Neuron (in vitro differentiated cells): ENCODE data around the genes FIBCD1, LAMC3 and FAM78A.

DNA sequence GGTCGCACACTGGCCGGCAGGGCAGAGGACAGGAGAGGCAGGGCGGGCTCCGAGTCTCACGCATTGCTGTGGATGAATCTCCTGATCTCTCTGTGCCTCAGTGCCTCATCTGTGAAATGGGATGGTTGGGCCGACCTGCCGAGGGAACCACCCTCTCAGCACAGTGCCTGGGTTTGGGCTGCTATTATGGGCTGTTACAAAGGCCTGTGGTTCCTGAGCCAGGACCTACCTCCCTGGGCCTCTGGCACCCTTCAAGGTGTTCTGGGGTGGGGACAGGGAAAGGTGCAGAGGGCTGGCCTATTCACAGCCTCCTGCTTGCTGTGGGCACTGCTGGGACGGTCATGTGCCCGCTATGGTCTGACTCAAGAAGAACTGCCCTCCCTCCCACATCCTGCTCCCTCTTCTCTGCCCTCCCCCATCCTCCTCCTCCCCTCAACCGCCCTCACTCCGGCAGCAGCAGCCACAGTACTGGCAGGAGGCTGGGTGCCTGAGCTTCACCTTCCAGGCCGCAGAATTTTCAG lies 43.4 kb downstream of the NCS1 start:
- PRO-cap = no peak

DNA sequence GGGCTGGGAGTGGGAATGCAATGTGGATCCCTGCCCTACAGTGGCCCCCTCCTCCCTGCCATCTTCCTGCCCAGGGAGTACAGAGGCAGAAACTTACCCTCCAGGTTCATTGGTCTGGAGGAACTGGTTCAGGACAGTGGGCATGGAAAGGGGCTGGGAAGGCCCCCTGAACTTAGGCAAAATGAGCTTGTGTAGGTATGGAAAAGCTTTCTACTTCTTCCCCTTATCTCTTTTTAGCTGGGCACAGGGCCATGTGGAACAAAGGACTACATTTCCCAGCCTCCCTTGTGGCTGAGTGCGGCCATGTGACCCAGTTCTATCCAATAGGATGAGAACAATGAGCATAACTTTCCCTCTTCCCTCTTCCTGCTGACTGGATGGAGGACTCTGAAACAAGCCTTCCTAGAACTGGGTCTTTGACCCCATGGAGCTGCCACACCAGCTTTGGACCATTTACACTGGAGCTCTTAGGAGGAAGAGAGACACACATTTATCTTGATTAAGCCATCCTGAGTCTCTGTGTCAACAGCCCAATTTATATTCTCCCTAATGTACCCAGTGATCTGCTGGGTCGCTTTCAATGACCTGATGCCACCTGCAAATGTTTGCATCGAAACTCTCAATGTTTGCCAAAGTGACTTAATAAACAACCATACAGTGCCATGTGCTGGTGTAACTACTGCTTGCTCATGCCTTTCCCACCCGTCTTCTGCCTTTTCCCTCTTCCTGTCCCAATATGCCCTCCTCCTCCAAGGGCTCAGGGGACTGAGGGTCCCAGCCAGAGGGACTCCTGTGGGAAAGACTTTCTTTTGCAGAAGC lies 24.9 kb upstream of the HMCN2 start:
- PRO-cap = no peak

DNA sequence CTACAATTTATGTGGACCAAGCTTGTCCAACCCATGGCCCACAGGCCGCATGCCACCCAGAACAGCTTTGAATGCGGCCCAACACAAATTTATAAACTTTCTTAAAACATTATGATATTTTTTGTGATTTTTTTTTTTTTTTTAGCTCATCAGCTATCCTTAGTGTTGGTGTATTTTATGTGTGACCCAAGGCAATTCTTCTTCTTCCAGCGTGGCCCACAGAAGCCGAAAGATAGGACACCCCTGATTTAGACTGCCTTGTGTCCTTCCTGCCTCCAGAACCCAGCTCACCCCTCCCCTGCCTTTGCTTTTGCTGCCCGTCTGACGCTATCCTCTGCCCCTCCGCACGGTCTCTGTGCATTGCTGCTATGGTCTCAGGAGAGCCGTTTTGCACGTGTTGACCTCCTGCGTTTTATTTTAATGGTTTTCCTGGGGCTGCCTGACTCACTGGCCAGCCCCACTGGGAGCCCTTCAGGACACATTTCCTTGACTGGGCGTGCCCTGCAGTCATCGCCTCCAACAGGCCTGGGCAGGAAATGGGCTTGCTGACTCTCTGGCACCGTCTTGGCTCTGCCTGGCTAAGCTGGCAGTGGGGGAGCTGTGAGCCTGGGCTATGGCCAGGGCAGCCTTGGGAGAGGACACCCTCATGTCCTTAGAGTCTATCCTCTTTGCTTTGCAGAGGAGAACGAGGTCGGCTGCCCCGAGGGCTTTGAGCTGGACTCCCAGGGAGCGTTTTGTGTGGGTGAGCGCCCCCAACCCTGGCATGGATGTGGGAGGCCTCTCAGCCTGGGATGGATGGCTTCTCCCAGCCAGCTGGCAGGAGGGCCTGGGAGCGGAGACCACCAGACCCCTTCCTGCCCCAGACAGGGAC lies 17.9 kb upstream of the ASS1 start:
- PRO-cap = no peak

GRCh38 chr9:130626243-130626775 lies 38.1 kb upstream of the PRDM12 start:
- PRO-cap = no peak

- PRO-cap = no peak
Observed at GRCh38 chr9:130714061-130715245, 20.9 kb downstream of the EXOSC2 start.

- PRO-cap = no peak
Observed at GRCh38 chr9:130913044-130913750, 16.6 kb upstream of the QRFP start.

GRCh38 chr9:130938321-130939523 lies at the start of gene FIBCD1:
TSS of gene FIBCD1 (minus strand) at chr9:130939247.
- PRO-cap = no peak

- PRO-cap = no peak
Observed at GRCh38 chr9:131009034-131009757, at the start of gene LAMC3. TSS of gene LAMC3 (plus strand) at chr9:131009174.

DNA sequence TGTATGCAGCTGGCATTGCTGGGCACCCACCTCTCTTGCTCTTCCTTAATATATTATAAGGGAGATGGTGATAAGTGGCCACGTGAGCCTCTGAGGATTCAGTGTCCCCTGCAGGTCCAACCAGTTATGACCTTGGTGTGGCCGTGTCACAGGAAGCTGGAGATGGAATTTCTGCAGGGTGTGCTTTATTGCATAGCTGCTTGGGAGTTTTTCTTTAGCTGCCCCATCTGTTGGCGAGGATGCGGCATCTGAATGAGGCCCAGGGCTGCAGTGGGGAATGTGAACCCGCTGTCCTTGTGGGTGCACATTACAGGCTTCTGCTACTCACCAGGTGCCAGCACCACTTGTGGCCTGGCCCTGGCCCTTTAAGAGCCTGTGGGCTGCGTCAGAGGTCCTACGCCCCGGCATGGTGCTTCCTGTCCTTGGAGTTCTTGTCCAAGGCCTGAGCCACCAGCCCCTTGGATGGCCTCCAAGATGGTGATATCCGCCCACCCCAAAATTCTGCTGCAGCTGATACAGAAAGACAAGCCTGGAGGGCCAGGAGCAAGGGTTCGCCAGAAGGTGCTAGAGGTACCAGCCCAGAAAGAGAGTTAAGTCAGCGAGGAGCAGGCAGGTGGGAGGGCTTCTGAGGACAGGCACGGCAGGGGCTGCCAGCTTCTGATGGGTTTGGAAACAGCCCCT lies 6.2 kb downstream of the AIF1L start:
- PRO-cap = no peak

GRCh38 chr9:131162159-131163360 lies 37.2 kb downstream of the NUP214 start:
- PRO-cap = no peak

GRCh38 chr9:131197229-131197763 lies 71.9 kb downstream of the NUP214 start:
- PRO-cap = no peak

- PRO-cap = no peak
Observed at GRCh38 chr9:131218913-131220123, 57.0 kb downstream of the FAM78A start.

GRCh38 chr9:131237643-131238355 lies 38.5 kb downstream of the FAM78A start:
- PRO-cap = bidirectional peak, plus-strand start at chr9:131238229, minus-strand start at chr9:131238151

GRCh38 chr9:131258527-131259332 lies 17.6 kb downstream of the FAM78A start:
- PRO-cap = no peak

- PRO-cap = no peak
Observed at GRCh38 chr9:131273839-131274354, 2.4 kb downstream of the FAM78A start.

GRCh38 chr9:131276408-131277355 lies at the start of gene FAM78A:
TSS of gene FAM78A (minus strand) at chr9:131276510.
- PRO-cap = bidirectional peak, plus-strand start at chr9:131276677, minus-strand start at chr9:131276533; bidirectional peak, plus-strand start at chr9:131277443, minus-strand start at chr9:131277158

GRCh38 chr9:131382812-131383843 lies 10.8 kb upstream of the PRRC2B start:
- PRO-cap = no peak

DNA sequence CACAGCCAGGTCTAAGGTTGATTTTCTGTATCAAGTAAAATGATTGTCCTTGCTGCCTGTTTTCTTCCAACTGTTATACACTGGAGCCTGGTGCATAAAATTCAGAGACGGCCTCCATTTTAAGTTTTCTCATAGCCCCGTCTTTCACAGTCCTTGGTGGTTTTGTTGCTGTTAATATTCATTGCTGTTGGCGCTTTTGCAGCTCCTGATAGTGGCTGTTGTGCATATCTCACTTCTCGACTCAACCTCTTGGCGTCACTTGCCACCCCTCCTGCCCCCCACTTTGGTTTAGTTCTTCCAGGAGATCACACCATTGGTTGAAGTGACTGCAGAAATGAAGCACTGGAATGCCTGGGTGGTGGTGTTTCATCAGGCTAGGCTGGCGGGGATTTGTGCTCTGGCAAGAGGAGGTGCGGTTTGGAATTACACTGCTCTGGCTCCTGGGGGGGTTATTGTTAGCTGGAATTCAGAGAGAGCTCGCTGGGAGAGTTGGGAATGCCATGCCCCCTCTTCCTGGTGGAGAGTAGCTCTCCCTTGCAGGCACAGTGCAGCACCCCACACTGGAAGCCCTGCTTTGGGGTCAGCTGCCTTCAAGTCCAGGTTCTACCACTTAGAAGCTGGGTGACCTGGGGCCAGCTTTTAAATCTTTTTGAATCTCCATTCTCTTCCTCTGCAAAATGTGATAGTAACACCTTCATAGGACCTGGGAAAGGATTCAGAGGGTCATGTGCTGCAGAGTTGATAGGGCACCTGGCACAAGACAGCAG lies 11.6 kb downstream of the PRRC2B start:
- PRO-cap = no peak

- PRO-cap = no peak
Observed at GRCh38 chr9:131420669-131421613, 27.1 kb downstream of the PRRC2B start.

DNA sequence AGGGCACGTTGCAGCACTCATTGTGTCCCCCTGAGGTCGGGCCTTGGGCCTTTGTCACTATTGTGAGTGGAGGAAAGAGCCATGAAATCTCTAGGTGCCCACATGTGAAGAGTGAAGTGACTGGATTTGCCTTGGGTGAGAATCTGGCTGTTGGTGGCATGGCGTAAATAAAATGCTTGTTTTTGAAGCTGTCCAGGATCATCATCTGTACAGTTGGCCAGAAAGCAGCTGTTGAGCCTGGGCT lies 27.6 kb downstream of the PRRC2B start:
- PRO-cap = no peak